Sternocleidomastoid (tissue), 1 donor: ENCODE measurements around the genes UCN, GTF3C2, ZNF513 and GCKR.

- PRO-cap: no peak
Observed at GRCh38 chr2:27018124-27018551, 14.6 kb upstream of the TMEM214 start.

GRCh38 chr2:27022172-27022351, 10.7 kb upstream of the TMEM214 start:
- PRO-cap: no peak

GRCh38 chr2:27033491-27034579, 1.1 kb downstream of the TMEM214 start:
- PRO-cap: no peak

GRCh38 chr2:27070244-27070956, 1.1 kb downstream of the OST4 start:
- PRO-cap: no peak

- PRO-cap: no peak
Observed at GRCh38 chr2:27095586-27095999, 9.0 kb downstream of the KHK start.

- PRO-cap: no peak
Observed at GRCh38 chr2:27110920-27111554, 7.9 kb downstream of the CGREF1 start.

DNA sequence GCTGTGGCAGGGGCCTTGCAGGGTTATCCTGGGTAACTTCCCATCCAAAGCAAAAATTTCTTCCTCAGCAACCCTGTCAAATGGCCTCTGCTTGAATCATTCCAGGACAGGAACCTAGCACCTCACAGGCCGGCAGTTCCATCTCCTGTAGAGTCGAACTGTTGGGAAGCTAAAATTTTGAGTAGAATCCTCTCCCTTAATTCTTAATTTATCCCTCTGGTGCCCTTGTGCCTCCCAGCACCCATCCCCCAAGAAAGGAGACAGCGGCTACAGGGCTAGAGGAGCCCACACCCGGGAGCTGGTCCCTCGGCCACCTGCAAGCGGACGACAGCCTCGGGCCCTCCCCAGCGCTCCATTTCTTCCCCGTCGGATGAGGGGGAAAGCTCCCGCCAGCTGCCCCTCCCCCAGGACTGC, 774 bp downstream of the CGREF1 start:
- PRO-cap: no peak

- PRO-cap: no peak
Observed at GRCh38 chr2:27264980-27265331, 2.1 kb upstream of the SLC30A3 start.

GRCh38 chr2:27307976-27308762, at the start of gene UCN:
UCN (minus strand) TSS chr2:27308445.
- PRO-cap: no peak

DNA sequence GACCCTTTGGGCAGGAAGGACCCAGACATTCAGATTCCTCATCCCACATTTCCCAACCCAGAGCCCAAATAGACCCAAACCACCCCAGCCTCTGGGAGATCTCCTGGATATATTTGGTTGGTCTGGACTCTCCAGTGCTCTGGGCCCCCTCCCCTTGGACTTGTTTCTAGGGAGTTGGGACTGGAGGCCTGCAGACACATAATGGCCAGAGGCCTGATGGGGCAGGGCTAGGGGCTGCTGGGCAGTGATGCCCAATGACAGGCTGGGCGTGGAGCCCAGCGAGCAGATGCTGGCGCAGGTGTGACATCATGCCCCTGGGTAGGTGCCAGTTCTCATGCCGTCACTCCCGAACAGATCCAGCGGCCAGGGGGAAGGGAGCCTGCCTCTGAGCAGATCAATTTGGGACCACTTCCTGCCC, 6.3 kb downstream of the MPV17 start:
- PRO-cap: no peak

- PRO-cap: bidirectional peak, plus-strand start at chr2:27357067, minus-strand start at chr2:27356764; bidirectional peak, plus-strand start at chr2:27357152, minus-strand start at chr2:27357154
Observed at GRCh38 chr2:27356627-27357476, at the start of gene GTF3C2. GTF3C2 (minus strand) TSS chr2:27356764.

- PRO-cap: no peak
Observed at GRCh38 chr2:27364146-27365099, 5.7 kb downstream of the EIF2B4 start.

GRCh38 chr2:27380057-27381128, at the start of gene ZNF513:
ZNF513 (minus strand) TSS chr2:27380734.
- PRO-cap: bidirectional peak, plus-strand start at chr2:27380897, minus-strand start at chr2:27380722

- PRO-cap: no peak
Observed at GRCh38 chr2:27496063-27496952, at the start of gene GCKR. GCKR (plus strand) TSS chr2:27496839.

GRCh38 chr2:27496953-27497559, 417 bp downstream of the GCKR start:
- PRO-cap: no peak

DNA sequence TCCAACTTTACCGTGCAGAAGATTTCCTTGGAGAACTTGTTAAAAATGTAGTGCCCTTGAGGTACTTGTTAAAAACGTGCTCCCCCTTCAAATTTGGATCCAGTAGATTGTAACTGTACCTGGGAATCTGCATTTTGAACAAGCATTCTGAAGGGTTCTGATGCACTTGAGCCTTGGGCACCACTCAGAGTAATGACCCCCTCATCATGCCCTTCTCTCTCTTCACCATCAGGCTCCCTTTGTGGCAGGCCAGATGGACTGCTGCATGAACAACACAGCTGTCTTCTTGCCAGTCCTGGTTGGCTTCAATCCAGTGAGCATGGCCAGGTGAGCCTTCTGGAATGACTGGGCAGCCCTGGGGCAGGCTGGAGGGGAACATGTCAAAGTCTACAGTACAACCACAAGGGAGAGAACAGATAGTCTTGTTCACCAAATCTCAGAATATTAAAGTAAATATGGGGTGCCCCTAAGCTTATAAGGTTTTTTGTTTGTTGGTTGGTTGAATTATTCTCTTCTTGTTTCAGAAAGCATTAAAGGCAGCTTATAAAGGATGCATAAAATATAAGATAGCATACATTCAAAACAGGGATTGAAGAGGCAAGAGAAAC, 4.4 kb downstream of the GCKR start:
- PRO-cap: no peak

GRCh38 chr2:27583360-27583971, 624 bp downstream of the ZNF512 start:
- PRO-cap: no peak

- PRO-cap: no peak
Observed at GRCh38 chr2:27584093-27585012, 1.5 kb downstream of the ZNF512 start.

GRCh38 chr2:27707262-27707803, 43.6 kb downstream of the SLC4A1AP start:
- PRO-cap: no peak

DNA sequence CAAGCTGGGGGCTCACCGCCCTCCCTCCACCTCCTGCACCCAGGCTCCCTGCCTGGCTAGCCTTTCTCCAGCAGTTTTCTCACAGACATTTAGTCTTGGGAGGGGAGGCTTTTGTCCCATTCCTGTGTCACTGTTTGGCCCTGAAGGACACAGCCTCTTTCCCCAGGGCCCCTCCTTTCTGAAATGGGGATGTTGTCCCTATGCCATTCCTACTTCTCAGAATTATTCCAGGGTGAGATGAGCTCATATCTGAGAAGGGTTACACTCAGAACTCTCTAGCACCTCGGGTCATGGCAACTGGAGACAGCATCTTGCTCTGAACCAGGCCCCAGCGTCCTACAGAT, 47.3 kb upstream of the MRPL33 start:
- PRO-cap: no peak